UCH-1 (cell line): ENCODE data around the genes SLC38A10, ACTG1 and NPLOC4.

DNA sequence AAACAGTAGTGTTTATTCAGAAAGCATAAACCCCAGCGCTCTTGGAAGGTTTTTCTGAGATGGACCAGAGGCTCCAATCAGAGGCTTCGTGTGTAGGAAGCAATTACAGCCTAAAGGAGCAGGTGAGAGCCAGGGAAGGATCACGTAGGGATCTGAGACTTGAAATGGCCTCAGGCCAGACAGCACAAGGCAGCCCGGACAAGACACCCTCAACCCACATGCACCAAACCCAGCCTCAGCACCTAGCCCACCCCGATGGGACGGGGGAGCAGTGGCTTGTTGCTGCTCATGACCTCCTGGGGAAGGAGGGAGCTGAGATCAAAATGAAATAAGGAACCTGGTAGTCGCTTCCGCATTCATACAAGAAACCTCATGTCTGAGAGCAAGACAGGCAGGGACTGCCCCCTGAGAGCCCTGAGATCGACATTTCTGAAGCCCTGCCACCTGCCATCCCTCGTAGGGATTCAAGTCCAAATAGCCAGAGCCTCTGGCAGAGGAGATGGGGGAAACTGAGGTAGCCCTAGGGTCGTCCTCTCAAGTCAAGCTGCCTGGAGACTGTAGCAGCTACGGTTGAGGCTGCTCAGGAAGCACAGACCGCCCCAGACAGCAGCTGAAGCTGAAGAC lies 5.6 kb upstream of the CEP131 start:
- RRBS = no CpG with 5 or more reads among the region's 13 CpGs

- RRBS = 99% methylated on average over 4 of the region's 19 CpGs
These were observed 22.5 kb downstream of the SLC38A10 start for GRCh38 chr17:81272475-81273195.

- RRBS = 5% methylated on average over 26 of the region's 65 CpGs
These were observed at the start of gene SLC38A10 for GRCh38 chr17:81295070-81295908. SLC38A10 (minus strand) TSS chr17:81295307.

DNA sequence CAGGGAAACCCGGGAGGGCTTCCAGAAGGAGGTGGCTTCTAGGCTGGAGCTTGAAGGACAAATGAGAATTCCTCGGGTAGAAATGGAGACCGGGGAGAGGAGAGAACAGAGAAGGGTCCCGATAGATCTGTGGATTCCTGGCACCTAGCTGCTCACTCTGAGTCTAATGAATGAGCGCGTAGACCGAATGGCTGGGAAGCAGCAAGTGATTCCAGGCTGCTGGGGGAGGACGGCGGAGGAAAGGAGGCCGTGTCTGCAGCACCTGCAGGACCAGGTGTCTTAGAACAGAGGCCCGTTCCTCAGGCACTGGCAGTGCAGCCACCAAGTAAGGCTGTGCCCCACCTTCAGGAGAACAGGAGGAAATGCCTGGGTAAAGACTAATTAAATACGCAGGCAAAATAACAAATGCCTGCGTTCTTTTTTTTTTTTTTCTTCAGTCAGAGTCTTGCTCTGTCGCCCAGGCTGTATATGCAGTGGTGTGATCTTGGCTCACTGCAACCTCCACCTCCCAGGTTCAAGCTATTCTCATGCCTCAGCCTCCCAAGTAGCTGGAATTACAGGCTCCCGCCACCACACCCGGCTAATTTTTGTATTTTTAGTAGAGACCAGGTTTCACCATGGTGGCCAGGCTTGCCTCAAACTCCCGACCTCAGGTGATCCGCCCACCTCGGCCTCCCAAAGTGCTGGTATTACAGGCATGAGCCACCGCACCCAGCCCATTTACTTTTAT lies 967 bp upstream of the SLC38A10 start:
- RRBS = 17% methylated on average over 3 of the region's 20 CpGs

GRCh38 chr17:81298477-81299031 lies 3.4 kb upstream of the SLC38A10 start:
- RRBS = no CpG with 5 or more reads among the region's 12 CpGs

GRCh38 chr17:81354850-81355332 lies 40.4 kb upstream of the BAHCC1 start:
- RRBS = no CpG with 5 or more reads among the region's 10 CpGs

- RRBS = 78% methylated on average over 6 of the region's 22 CpGs
These were observed 23.0 kb upstream of the BAHCC1 start for GRCh38 chr17:81372042-81372803.

- RRBS = 4% methylated on average over 15 of the region's 68 CpGs
These were observed 1.3 kb upstream of the BAHCC1 start for GRCh38 chr17:81393675-81394599.

DNA sequence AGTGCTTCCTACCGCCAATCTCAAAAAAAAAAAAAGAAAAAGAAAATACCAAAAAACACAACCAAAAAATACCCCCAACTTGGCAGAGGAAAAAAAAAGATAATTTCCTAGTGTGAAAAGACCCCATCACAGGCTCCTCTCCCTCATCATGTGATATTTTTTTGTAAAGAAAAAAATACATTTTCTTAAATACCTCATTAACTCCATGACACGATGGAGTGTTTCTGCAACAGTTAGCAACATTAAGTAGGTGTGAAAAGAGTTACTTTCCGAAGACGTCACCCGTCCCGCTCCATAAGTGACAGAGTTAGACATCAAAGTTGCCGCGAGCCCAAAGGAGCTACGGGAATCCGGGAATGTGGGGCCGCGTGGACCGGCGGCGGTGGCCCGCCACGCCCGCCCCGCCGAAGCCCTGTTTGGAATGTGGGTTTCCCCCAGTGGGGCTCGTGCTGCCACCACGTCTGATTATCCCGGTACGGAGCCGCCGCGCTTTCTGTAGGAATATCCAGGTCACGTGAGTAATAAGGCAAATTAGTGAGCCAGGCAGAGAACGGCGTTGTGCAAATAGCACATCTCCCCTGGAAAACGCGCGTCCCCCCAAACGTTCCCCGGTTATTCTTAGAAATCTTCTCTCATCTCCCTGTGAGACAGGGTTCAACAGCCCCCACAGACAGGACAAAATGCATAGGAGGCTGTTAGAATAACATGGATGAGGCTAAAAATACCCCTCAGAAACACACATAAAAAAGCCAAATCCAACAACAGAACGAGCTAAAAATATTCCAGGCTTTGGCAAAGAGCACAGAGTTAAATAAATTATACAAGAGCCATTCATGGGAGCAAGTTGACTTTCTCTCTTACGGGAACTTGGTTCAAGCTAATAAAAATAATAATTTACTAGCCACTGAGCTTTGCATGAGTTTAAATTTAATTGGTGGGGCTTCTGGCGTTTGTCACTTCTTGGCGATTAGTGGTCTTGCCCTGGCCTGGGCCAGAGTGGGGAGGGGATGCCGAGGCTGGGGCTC lies 8.5 kb downstream of the BAHCC1 start:
- RRBS = 67% methylated on average over 11 of the region's 40 CpGs

- RRBS = no CpG with 5 or more reads among the region's 13 CpGs
These were observed 21.4 kb downstream of the BAHCC1 start for GRCh38 chr17:81416600-81417016.

GRCh38 chr17:81453746-81454157 lies 58.5 kb downstream of the BAHCC1 start:
- RRBS = no CpG with 5 or more reads among the region's 7 CpGs

- RRBS = 3% methylated on average over 30 of the region's 75 CpGs
These were observed at the start of gene ACTG1 for GRCh38 chr17:81512403-81512973. ACTG1 (minus strand) TSS chr17:81512799.

DNA sequence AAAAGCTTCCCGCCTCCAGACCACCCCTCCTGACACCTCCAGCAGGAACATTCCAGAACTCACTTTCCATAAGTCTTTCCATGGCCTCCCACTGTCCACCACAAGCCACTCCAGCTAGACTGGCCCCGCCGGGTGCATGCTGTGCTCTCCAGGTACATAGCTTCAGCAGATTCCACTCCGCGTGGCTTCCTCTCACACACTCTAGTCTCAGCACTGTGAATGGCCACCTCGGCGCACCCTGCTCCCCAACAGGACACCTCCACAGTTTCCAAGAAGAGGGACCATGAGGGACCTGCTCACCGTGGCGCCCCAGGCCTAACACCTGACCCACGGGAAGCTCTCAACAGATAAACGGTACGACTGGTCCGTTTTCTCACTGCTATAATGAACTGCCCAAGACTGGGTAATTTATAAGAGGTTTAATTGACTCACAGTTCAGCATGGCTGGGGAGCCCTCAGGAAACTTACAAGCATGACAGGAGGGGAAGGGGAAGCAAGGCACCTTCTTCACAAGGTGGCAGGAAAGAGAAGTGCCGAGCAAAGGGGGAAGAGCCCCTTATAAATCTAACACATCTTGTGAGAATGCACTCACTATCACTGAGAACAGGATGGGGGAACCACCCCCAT lies 26.1 kb upstream of the FAAP100 start:
- RRBS = no CpG with 5 or more reads among the region's 14 CpGs

- RRBS = no CpG with 5 or more reads among the region's 10 CpGs
These were observed 28.2 kb upstream of the FAAP100 start for GRCh38 chr17:81580307-81580847.

GRCh38 chr17:81636327-81637602 lies at the start of gene NPLOC4:
NPLOC4 (minus strand) TSS chr17:81637112.
- RRBS = 4% methylated on average over 29 of the region's 91 CpGs

DNA sequence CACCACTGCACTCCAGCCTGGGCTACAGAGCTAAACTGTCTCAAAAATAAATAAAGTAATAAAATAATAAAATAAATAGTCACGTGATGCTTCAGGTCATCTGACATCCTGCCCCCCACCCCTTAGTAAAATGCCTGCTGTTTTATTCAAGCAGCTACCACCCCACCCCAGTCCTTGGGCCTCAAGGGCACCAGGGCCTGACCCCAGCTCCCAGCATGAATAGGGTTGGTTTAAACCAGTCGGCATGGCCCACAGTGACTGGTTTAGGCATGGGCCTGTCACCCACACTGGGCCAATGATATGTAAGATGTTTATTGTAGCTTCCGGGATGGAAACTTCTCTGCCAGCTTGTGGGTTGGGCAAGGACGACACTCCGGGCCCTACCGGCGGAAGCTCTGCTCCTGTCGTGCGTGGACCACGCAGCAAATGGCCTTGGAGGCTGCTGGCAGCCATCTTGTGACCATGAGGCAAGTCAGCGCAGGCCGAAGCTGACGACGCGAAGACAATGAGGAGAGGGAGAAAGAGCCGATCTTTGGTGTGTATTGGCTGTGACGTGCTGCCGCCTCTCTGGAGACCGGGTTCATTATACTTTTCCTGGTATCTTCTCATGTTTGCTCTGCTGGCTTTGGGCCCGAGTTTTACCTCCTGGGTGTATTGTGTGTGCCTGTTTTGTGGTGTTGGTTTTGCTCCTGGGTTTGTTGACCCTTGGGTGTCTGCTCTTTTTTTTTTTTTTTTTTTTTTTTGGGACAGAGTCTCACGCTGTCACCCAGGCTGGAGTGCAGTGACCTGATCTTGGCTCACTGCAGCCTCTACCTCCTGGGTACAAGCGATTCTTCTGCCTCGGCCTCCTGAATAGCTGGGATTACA lies 15.3 kb downstream of the SLC25A10 start:
- RRBS = 78% methylated on average over 3 of the region's 23 CpGs

- RRBS = no CpG with 5 or more reads among the region's 10 CpGs
These were observed 997 bp upstream of the PPP1R27 start for GRCh38 chr17:81835835-81836259.

DNA sequence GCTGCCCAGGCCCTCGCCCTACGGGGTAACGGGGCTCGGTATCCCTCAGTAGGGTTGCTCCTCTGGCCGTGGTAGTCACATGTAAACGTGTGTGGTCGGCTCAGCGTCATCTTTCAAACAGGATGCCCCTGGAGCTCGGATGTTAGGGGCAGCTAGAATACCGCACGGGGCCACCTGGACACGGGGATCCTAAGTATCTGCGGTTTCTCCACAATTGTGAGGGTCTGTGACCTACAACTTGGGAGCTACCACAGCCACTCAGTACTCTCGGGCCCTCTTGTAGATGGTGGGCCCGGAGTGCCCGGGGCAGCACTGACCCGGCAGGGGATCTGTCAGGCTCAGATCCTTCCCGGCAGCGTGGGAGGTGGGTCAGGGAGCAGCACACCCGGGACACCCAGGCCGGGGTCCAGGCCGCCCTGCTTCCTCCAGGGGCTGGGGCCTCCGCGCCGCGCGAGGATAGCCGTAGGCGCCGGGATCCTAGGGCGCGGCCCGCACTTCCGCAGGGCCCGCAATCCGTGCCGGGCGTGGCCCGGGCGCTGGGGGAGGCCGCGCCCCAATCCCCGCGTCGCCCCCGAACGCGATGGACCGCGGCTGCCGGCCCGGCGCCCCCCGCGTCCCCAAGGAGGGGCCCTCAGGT lies 700 bp downstream of the ARHGDIA start:
- RRBS = 4% methylated on average over 36 of the region's 55 CpGs

- RRBS = no CpG with 5 or more reads among the region's 12 CpGs
These were observed 1.7 kb downstream of the ALYREF start for GRCh38 chr17:81889527-81890146.

DNA sequence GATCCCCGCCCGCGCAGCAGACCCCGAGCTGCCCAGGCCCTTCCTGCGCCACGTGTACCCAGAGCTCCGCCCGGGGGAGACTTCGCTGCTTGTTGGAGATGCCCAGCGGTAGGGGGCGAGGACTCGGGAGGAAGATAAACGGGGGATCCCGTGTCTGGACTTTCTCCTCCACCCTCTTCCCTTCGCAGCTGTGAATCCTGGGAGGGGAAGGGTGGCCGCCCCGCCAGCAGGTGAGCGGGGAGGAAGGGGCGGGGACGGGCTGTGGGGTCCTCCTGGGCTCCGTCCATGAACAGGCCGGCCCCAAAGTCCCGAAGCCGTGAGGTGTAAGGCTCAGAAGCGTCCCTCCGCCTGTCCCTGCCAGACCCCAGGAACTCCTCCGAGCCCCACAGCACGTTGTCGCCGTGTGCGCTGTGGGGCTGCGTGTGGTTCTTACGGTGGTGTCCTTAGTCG lies 706 bp upstream of the MAFG start:
- RRBS = no CpG with 5 or more reads among the region's 34 CpGs